Body of pancreas (tissue), 2 donors: ENCODE data around the genes LAPTM5 and PUM1.

GRCh38 chr1:29239149-29239779 is 2.9 kb downstream of the PTPRU start:
- PRO-cap = bidirectional peak, plus-strand start at chr1:29239486, minus-strand start at chr1:29239251
- RAMPAGE, long total RNA, 2 experiments = no peak in any of the 2 experiments

DNA sequence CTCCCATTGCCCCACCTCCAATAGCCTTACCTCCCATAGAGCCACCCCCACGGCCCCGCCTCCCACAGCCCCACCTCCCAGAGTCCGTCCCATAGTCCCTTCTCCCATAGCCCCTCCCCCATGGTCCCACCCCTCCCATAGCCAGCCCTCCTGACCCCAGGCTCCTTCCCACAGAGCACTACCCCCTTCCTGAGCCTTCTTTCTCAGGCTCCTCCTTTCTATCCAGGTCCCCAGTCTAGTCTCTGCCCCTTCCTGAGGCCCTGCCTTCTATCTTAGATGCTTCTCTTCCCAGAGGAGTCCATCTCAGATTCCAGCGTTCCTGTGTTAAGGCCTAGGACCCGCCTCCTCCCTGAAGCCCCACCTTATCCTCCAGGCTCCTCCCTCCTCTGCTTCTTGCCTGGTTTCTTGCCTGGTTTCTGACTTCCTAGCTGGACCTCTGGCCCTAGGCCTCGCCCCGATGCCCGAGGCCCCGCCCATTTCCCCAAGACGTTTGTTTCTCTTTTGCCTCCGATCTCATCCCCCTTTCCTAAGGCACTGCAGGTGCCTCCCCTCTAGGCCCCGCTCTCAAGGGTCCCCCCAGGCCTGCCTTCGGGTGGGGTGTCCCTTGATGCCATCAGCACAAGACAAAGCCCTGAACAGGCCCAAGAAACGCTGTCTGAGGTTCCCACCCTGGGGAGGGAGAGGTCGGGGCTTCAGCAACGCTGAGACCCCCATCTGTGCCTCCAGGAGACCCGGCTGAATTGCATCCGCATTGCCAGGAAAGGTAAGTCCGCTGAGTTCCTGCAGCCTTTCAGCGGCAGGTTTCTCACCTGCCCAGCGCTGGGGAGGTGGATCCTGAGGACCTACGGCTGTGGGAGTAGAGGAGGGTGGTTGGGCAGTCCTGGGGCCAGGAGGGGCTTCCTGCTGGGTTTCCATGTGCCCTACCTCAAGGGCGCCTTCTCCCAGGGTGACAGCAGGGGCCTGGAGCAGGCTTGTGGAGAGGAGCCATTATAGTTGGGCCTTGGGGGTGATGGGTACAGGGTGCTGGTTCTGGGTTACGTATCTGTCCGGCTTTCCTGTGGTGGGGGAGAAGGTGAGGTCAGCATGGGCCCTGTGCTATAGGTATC is 47.2 kb downstream of the PTPRU start:
- PRO-cap = no peak
- RAMPAGE, long total RNA, 2 experiments = no peak in any of the 2 experiments

- PRO-cap = no peak
- RAMPAGE, long total RNA, 2 experiments = no peak in any of the 2 experiments
Measured at GRCh38 chr1:30190793-30191160, 532.6 kb downstream of the MATN1 start.

DNA sequence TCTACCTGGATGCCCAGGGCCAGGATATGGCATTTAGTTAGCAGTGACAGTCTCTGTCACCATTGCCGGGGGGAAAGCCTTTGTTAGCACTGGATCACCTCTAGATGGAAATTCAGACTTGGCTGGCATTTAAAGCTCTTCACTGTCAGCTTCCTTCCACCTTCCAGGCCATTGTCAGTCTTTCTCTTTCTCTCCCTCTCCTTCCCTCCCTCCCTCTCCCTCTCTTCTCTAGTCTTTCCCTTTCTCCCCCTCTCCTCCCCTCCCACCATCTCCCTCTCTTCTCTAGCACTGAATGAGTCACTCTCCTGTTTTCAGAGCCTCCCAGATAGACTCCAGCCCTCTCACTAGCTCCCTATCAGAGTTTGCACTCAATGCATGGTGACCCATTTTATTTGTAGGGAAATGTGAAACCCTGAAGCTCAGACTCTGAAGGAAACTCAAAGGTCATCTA is 4.3 kb upstream of the MATN1 start:
- PRO-cap = no peak
- RAMPAGE, long total RNA, 2 experiments = no peak in any of the 2 experiments

DNA sequence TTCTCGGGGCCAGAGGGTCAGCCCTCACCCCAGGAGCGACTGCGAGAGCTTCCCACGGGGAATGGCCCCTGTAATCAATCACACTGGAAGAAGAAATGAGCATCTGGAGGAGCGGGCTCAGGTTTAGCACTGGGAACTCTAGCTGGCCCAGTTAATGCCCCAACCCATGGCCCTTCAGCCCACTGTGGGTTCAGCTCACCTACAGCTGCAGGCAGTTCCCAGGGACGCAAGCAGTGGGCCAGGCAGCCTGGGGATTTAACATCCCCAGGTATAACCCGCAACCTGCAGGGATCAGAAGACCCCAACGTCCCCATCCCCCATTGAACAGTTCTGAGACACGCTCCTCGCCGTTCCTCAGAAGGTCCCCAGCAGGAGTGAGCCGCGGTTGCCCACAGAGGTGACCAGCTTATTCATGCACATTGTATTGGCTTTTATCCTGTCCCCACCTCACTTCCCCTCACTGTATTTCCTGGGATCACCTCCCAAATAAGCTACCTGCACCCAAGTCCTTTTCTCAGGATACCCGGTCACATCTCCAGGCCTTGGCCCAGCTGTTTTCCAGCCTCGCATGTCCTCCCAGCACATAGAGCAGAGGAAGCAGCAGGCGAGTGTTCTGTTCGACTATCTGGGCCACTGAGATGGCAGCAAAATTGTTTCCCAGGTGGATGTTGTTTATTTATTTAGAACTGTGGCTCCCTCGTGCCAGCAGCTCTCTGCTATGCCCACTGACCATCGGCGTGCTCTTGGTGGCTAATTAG is 5.0 kb upstream of the MATN1 start:
- PRO-cap = no peak
- RAMPAGE, long total RNA, 2 experiments = no peak in any of the 2 experiments

- PRO-cap = no peak
- RAMPAGE, long total RNA, 2 experiments = no peak in any of the 2 experiments
Measured at GRCh38 chr1:30744051-30744564, 13.5 kb downstream of the LAPTM5 start.

- PRO-cap = no peak
- RAMPAGE, long total RNA, 2 experiments = no peak in any of the 2 experiments
Measured at GRCh38 chr1:30747339-30747737, 10.2 kb downstream of the LAPTM5 start.

- PRO-cap = no peak
- RAMPAGE, long total RNA, 2 experiments = no peak in any of the 2 experiments
Measured at GRCh38 chr1:30755490-30756095, 2.0 kb downstream of the LAPTM5 start.

- PRO-cap = bidirectional peak, plus-strand start at chr1:30757960, minus-strand start at chr1:30757774
- RAMPAGE, long total RNA, 2 experiments = start-site peak on the minus strand in 2 of 2 experiments, at chr1:30757766-30757833 at its widest, 19 to 79 reads per replicate
Measured at GRCh38 chr1:30757542-30758126, at the start of gene LAPTM5. Gene LAPTM5, minus strand, starts transcription at chr1:30757774.

DNA sequence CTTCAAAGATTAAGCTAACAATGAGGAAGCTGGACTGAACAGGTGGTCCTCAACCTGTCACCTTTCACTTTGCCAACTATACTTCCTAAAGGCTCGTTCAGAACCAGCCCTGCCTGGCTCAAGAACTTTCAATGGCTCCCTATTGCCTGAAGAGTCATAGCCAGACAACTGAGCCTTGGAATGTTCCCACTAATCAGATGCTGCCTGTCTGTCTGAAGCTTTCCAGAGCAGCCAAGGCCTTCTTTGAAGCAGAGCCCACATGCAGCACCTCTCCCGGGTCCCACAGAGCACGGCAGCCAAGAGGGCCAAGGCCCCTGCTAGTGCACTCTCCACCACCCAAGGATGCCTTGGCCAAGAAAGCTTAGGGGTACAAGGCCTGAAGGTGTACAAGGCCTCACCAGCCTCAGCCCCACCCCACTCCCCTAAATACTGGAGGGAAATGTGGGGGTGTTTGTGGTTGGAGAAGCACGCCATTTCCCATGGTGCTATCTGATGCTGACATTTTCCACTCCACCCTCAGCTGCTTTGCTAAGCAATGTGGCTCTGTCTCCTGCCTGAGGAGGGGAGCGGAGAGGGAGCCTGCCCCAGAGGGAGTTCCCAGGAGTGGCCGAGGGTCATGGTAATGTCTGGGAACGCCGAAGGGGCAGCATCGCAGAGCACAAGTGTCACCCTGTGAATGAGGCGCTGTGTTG is 8.2 kb upstream of the LAPTM5 start:
- PRO-cap = no peak
- RAMPAGE, long total RNA, 2 experiments = no peak in any of the 2 experiments

DNA sequence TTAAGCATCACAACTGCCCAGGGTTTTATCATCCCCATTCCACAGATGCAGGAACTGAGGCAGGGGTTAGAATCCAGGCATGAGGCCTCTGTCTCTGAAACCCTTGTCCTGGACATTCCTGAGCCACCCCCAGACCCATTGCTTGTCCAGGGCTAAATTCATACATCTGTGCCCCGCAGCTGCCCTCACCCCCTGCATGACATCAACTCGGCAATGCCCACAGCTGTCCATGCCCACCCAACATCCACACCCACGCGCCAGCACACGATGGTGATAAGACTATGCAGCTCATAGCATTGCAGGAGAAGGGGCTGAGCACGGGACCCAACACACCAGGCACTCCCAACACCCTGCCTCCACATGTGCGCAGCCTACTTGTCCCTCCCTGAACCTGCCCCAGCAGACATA is 26.8 kb downstream of the SDC3 start:
- PRO-cap = unidirectional peak, plus-strand start at position 169 of the sequence
- RAMPAGE, long total RNA, 2 experiments = no peak in any of the 2 experiments

DNA sequence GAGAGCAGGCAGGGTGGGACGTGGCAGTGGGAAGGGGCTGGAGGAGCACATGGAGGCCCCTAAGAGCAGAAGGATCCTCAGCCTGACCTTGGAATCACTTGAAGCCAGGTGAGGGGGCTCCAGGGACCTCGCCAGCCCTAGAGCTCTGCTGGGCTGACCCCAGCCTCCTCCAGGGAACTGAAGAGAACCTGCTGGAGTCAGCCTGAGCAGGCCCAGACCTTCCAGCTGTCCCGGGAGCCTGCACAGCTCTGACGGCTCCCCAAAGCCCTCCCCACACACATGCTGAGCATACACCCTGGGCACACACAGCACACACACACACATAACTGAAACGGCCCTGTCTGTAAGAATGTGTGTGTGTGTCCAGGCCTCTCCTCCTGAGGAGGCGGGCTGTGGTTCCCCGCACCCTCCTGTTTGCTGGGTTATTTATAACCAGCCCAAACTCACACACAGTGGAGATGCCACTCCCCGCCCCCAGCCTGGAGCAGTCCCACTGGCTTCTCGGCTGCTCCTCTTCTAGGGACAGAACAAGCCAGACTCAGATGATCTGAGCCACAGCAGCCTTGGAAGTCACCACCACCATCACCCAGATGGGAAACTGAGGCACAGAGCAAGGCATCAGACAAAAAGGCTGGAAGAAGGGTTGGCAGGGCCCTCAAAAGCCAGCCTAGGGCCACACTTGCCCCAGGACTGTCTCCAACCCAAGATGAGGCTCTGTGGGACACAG is 20.1 kb downstream of the SDC3 start:
- PRO-cap = no peak
- RAMPAGE, long total RNA, 2 experiments = no peak in any of the 2 experiments

DNA sequence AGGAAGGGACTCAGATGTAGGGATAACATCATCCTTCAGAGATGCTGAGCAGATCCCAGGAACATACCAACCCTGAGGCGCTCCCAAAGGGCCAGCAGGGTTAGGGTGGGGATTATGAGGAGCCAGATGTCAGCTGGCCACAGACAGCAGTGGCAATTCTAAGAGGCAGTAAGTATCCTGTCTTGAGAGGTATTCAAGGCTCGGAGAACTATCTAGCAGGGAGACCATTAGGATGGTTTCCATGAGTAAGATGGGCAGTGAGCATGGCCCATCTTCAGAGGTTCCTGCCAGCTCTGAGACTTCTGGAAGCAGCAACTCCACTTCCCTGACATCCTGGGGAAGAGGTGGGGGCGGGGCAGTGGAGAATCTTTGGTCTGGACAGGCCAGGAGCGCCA is 2.6 kb upstream of the SDC3 start:
- PRO-cap = no peak
- RAMPAGE, long total RNA, 2 experiments = no peak in any of the 2 experiments

GRCh38 chr1:31063529-31064003 is 2.0 kb downstream of the PUM1 start:
- PRO-cap = no peak
- RAMPAGE, long total RNA, 2 experiments = no peak in any of the 2 experiments

DNA sequence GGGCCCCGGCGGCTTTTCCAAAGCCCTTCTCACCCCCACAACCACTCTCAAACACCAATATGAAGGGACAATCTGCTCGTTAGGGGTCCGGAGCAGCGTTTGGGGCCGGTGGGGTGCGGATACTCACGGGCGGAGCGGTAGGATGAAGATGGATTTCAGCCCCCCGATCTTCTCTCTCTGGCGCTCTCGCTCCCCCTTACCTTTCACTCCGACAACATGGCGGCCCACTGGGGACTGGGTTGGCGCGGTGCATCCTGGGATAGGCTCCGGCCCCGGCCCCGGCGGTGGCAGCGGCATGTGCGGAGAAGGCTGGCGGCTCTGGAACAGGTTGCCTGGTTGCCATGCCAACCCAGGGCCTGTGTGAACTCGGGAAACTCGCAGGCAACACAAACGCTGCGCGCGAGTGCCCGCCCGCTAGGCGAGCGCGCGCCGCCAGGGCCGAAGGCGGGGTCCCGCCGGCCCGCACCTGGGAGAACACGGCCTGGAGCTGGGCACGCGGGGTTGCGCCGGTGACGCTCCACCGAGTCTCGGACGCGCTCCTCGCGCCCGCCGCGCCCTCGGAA is at the start of gene PUM1:
Gene PUM1 (minus strand): TSS at position 229 of the 563 bp plus-strand sequence.
- PRO-cap = bidirectional peak, plus-strand start at position 435 of the sequence, minus-strand start at position 198 of the sequence
- RAMPAGE, long total RNA, 2 experiments = start-site peak on the minus strand in 2 of 2 experiments, centred at positions 188 to 195 of the sequence, 316 to 778 reads per replicate

- PRO-cap = no peak
- RAMPAGE, long total RNA, 2 experiments = no peak in any of the 2 experiments
Measured at GRCh38 chr1:31152206-31152937, 86.9 kb upstream of the PUM1 start.

- PRO-cap = bidirectional peak, plus-strand start at chr1:31171088, minus-strand start at chr1:31170978
- RAMPAGE, long total RNA, 2 experiments = no peak in any of the 2 experiments
Measured at GRCh38 chr1:31170558-31171403, 68.9 kb downstream of the NKAIN1 start.

DNA sequence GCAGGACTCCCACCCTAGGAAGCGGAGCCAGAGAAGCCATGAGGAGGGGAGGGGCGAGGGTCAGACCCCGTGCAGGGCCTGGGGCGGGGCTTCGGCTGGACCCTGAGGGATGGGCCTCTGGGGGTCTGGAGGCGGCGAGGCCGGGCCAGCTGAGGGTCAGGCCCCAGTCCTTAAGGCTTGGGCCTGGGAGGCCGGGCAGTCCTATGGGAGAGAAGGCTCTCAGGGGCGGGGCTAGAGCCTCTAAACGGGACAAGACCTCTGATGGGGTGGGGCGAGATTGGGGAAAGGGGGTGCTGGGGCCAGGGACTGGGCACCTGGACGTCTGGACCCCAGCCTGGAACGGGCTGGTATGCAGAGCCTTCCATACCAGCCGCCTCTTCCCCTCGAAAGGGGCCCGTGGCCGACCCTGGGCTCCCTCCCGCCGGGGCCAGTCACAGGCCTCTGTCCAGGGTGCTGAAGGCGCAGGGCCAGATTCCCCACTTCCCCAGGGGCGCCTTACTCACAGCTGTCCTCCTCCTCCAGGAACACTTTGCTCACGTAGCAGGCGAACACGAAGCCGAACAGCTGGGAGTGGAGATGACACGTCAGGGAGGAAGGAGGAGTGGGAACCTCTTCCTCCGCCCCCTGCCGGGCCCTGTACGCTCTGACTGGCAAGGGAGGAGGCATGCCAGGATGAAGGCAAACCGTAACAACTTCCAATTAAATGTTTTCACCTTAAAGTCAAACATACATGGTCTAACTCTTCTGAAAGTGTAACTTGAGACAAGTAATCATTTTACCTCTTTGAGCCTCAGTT is 57.5 kb downstream of the NKAIN1 start:
- PRO-cap = no peak
- RAMPAGE, long total RNA, 2 experiments = no peak in any of the 2 experiments

GRCh38 chr1:31361886-31362537 is 10.9 kb downstream of the FABP3 start:
- PRO-cap = no peak
- RAMPAGE, long total RNA, 2 experiments = no peak in any of the 2 experiments

- PRO-cap = no peak
- RAMPAGE, long total RNA, 2 experiments = no peak in any of the 2 experiments
Measured at GRCh38 chr1:31370871-31371431, 1.9 kb downstream of the FABP3 start.